Glomerular endothelial cell (primary cell): ENCODE measurements around a stretch of chr9.

DNA sequence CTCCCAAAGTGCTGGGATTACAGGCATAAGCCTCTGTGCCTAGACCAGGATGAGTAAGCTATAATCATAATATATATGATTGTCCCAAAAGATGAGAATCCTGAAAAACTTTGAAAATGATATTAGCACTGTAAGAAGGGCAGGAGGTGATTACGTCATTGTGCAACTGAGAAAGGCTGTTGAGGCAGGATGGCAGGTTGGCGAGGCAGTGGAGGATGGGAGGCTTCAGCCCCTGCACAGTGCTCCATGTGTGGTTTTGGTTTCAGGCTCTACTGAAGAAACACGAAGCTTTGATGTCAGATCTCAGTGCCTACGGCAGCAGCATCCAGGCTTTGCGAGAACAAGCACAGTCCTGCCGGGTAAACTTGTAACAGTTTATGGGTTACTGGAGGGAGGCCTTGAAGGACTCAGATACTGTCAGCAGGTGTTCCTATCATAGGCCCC, 35.0 kb downstream of the SPTAN1 start:
- RAMPAGE, long total RNA = no peak

GRCh38 chr9:128720274-128720732, 3.6 kb downstream of the ZDHHC12 start:
- RAMPAGE, long total RNA = no peak

- RAMPAGE, long total RNA = no peak
Measured at GRCh38 chr9:128824058-128824643, 5.4 kb downstream of the SPOUT1 start.

- RAMPAGE, long total RNA = no peak
Measured at GRCh38 chr9:128883387-128883627, 1.4 kb downstream of the LRRC8A start.

DNA sequence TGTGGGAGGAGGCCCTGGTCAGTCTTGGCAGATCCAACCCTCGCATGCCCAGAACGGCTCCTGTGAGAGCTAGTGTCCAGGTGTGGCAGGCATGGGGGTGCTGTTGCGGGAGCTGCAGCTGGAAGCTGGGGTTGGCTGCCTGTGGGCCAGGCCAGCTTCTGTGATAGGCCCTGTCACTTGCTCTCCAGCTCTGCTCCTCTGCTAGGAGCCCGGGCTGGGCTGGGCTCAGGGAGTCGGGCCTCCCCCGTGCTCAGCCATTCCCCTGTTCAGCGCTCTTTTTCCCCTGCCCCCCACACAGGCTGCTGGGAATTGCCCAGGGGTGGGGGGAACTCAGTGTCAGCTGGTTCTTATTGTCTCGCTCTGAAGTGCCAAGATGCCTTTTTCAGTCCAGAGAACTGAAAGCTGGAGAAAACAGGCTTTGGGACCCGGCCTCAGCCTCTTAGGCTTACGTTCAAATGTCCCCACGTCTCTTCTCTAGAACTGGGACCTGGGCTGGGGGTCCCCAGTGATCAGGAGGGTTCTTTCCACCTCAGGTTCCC, 31.4 kb downstream of the IER5L start:
- RAMPAGE, long total RNA = no peak

DNA sequence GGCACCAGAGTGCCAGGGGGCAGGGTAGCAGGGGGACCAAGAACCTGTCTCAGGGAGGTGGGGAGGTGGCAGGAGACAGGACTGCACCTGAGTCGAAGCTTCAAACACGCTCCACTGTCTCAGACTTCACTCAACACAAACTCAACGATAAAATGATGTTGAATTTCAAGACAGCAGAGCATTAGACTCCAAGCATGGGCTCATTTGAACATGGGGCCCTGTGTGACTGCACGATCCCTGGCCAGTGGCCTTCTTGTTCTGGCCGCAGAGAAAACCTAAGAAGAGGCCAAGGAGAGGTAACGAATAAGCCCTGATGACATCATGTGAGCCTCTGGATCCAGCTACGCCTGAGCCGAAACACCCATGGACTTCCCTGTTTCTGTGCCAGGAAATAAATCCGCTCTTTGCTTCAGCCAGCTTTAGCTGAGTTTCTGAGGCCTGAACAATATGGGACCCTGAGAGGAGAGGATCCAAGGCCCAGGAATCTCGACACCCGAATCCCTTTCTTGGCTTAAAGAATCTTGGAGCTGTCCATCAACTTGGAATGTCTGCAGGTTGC, 13.9 kb downstream of the IER5L start:
- RAMPAGE, long total RNA = no peak

DNA sequence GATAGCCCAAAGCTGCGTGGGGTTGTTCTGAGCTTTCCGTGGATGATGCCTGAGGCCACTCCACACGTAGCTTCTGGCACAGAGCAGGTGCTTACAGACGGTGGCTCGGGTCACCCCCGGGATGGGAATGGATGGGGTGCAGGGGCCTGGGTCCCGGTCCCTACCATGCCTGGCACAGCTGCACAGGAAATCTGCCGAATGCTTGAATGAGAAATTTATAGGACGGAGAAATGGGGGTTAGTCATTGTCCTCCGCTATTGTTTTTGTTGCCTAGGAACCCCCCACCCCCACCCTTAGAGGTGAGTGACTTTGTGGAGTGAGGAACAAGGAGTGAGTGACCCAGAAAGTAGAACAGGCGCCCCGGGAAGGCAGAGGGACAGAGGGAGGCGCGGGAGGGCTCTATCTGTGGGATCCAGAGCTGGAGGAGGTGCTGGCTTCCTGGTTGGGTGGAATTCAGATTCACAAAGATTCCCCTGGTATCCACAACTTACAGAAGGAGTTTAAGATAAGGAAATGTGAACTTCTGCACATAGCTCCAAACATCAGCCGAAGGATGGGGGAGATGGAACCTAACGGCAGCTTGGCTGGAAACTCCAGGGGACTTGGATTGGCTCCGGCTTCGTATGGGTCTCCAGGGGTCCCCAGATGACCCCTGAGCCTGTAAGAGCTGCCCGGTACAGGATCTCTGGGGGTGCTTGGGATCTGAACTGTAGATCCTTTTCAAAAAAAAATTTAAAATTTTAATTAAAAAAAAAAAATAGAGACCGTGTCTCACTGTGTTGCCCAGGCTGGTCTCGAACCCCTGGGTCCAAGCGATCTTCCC, 68.5 kb upstream of the IER5L start:
- RAMPAGE, long total RNA = no peak

- RAMPAGE, long total RNA = no peak
Measured at GRCh38 chr9:129322346-129322834, 144.3 kb upstream of the IER5L start.

DNA sequence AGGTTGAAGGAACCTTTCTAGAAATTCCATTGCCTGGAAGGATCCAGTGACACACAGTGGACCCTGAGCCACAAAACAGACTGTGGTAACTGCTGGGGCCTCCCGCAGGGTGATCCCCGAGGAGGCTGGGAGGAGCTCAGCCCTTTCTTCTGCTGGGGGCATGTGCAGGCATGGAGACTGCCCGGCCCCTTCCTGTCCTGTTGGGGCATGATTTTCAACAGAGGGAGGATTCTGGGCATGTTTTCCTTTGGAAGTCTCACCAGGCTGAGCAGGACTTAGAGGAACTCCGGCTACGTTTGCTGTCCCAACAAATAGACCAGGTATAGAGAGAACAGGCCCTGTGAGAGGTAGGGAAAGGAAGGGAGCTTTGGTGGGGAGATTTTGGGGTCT, 154.1 kb upstream of the IER5L start:
- RAMPAGE, long total RNA = no peak

DNA sequence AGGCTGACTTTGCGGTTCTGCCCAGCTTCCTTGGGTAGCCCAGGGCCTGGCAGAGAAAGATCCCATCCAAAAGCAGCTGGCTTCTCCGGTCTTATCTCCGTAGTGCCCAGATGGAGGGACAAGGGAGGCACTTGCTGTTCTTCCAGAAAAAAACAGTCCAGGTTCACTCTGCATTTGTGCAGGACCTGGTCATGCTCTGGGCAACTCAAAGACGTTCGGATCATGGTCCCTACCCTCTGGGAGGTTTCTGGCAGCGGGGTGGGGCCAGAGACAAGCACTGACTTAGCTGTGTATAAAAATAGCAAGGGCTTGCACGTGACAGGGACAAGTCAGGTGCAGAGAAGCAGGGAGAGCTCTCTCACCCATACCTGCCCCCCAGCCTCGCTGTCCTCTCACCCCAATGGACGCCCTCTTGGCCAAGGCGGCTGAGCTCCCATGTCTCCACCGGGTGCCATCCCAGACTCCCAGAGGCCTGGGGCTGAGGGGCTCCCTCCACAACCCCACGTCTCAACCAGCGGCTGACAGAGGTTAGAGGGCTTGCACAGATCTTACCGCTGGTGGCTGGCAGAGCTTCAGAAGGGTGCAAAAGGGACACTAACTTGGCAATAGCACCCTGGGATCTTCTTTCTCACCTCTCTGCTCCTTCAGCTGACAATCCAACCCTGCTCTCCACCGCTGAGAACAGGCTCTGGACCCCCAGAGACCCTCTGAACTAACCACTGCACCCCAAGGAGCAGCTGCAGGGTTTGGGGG, 212.0 kb downstream of the C9orf50 start:
- RAMPAGE, long total RNA = no peak

GRCh38 chr9:129412460-129412910, 208.4 kb downstream of the C9orf50 start:
- RAMPAGE, long total RNA = no peak

- RAMPAGE, long total RNA = no peak
Measured at GRCh38 chr9:129416076-129416681, 204.7 kb downstream of the C9orf50 start.

DNA sequence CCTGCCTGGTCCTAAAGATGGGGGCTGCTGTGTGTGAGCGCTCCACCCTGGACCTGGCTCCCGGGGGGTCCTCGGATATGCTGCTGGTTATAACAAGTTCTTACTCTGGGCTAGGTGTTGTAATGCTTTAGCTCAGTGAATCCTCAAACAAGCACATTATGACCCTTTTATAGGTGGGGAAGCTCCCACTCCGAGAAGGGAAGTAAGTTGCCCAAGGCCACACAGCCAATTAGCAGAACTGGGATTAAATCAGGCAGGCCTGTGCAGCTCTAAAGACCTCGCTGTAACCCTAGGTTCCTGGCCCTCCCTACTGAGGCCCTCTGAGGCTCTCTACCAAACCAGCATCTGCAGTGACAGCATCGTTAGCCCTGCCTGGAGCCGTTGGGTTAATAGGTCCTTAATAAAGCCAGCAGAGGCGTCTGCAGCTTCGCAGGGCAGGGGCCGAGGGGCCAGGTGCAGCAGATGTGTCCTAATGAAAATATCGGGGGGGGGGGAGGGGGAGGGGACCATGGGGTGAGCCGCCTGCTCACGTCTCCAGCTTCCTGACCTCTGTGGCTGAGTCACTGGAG, 204.1 kb downstream of the C9orf50 start:
- RAMPAGE, long total RNA = no peak

GRCh38 chr9:129432683-129433304, 188.1 kb downstream of the C9orf50 start:
- RAMPAGE, long total RNA = no peak

GRCh38 chr9:129442763-129443423, 178.0 kb downstream of the C9orf50 start:
- RAMPAGE, long total RNA = no peak

GRCh38 chr9:129447068-129447728, 173.7 kb downstream of the C9orf50 start:
- RAMPAGE, long total RNA = no peak

DNA sequence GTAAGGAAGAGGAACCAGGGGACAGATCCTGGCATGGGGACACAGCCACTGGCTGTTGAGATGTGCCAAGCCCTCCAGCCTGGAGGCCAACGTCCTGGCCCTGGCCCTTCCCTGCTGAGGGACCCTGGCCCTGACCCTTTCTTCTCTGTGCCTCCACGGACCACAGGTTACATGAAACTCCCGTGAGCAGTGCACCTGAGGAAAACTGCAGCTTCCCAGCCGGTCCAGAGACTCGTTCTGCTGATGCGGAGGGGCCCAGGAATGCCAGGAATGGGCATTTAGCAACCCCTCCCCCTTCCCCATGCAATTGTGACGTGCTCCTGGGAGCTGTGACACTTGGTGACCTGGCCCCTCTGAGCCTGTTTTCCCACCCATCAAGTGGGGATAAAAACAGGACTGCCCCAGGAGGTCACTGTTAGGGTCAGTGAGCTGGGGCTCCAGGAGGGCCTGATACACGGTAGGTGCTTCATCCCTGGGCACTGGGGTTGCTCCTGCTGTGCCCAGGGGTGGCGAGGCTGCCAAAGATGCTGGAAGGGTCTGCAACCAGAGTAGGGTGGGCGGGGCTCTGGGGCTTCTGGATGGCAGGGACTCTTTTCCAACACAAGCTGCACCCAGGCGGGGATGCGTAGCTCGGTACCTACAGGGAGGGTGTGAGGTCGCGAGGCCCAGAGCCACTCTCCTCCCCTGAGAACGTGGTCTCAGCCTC, 151.5 kb downstream of the C9orf50 start:
- RAMPAGE, long total RNA = no peak

- RAMPAGE, long total RNA = no peak
Measured at GRCh38 chr9:129481492-129482503, 139.1 kb downstream of the C9orf50 start.

DNA sequence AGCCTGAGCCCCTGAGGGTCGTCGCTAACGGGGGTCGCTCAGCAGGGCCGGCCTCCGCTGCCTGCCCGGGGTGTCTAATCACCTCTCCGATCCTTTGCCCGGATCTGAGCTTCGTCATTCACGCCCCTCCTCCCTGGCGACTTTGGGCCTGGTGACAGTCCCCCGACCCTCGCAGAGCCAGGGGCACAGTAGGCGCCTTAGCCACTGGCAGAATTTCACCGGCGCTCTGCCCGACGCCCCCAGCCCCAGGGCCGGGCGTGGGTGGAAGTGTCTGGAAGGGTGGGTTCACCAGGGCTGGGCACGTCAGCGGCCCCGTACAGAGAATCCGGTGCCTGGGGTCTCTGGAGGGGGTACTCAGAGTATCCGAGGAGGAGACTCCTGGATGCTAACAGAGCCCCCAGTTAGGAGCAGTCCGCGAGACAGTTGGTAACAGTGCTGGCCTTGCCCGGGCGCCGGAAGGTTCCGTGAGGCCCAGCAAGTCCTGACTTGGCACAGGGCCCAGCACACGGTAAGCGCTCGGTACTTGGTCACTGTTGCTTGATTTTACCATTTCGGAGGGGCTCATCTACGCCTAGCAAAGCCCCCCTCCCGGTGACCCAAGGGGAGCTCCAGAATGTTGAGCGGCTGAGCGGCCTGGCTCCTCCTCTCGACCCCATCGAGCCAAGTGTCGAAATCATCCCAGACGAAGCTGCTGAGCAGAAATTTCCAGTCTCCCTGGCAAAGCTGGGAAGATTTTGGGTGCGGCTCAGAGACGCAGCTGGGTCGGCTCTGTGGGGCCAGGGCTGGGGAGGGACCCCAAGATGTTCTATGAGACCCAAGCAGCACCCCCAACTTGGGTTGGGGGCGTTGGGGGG, 137.5 kb downstream of the C9orf50 start:
- RAMPAGE, long total RNA = no peak

DNA sequence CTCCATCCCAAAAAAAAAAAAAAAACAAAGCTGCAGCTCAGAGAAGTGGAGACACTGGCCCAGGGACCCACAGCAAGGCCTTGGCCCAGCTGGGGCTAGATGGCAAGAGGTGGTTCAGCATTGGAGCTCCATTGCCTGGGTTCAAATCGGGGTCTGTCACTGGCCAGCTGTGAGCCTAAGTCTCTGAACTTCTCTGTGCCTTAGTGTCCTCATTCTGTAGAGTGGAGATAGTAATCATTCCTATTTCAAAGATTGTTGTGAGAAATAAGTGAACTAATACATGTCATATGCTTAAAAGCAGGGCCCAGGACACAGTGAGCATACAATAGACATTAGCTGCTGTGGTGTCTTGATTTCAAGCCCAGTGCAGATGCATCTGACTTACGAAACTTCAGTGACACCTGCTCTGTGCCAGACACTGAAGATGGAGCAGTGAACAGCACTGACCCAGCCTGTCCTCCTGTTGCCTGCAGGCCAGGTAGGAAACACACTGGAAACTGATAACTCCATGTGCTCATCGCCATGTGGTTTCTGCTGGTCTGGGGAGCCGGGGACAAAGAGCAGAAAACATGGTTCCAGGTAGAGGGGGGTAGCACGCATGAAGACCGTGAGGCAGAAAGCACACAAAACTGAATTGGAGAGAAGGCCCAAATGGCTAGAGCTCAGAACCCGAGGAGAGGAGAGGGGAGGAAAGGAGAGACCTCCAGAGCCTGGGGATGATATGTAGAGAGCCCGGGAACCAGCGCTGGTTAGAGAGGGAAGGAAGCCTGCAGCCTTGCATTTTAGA, 127.6 kb downstream of the C9orf50 start:
- RAMPAGE, long total RNA = no peak